ENCODE results near the gene RPP40.

DNA sequence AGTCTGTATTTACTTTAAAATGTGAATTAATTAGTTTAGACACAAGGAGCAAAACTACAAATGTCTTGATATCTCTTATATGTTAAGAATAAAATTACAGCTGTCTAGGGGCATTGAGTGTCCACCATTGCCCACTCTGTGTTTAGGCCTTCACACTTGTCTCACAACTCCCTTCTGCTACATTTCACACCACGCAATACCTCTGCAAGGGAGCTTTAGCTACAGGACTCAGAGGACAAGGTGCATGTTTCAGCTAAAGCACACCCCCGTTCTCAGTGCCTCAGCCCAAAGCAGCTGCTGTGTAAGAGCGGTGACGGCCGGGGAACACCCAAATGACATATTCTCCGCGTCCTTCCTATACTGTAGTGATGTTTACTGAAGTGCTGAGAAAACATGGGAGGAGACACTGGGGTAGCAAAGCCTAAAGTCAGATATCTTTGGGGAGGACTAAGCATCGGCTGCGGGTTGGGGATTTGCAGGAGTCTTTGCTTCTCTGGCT lies 1.8 kb downstream of the SLC22A23 start:
- PRO-cap: unidirectional peak, plus-strand start at position 224 of the sequence; bidirectional peak, plus-strand start at position 365 of the sequence, minus-strand start at position 274 of the sequence

DNA sequence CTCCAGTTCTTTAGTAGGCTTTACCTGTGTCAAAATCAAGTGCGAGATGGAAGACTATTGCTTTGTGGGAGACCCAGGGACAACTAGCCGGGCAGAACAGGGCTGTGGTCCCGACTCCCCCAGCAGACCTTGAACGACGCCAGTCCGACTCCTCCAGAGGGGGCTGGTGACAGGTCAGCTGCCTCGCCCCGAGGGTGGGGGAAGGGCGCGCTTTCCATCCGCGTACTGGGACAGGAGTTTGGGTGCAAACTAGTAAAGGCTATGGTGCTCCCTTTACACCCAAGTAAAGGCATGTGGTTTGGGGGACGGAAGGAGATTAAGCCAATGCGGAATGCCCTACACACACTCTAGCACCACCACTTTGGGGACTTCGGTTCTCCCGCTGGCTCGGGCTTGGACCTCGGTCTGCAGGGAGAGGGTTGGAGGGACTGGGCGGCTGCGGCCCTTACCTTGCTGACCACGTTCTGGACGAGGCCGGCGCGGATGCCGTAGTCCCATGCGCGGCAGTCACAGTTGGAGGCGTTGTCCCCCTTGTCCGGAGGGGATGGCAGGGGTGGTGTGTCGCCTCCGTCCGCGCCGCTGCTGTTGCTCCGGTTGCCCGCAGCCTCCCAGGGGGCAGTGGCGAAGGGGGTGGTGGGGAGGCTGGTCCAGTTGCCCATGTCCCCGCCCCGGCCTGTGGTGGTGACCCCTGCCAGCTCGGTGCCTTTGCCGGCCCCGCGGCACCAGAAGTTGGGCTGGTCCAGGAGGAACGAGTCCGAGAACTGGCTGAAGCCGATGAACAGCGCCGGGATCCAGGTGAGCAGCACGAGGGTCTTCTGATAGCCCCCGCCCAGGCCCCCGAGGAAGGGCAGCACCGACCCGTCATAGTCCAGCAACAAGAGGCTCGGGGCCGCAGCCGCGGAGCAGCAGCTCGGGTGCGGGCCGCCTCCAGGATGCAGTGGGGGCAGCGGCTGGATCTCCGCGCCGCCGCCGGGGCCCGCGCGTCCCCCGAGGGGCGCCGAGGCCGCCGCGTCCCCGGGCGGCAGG lies 1.1 kb downstream of the SLC22A23 start:
- PRO-cap: bidirectional peak, plus-strand start at position 877 of the sequence, minus-strand start at position 581 of the sequence

DNA sequence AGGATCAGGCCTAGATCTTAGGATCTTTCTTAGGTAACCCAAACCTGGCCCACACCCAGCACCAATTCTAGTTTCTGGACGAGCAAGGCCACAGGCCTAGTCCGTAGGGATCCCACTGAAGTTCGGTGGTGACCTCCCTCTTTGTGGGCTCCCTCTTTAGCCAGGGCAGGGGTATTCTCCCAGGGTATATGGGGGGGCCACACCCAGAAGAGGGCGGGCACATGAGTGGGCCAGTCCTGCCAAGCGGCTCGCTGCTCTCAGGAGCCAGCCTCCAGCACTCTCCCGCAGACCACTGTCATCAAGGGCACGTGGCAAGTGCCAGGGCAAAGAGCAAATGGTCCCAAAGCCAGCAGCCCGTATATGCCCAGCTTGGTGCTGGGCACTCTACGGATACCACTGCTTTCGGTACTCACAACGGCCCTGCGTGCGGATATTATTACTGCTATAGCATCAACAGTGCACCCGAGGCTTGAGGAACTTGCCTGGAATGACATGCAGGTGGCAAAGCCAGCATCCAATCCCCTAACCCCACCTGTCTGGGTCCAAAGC lies 6.4 kb downstream of the PXDC1 start:
- PRO-cap: no peak

DNA sequence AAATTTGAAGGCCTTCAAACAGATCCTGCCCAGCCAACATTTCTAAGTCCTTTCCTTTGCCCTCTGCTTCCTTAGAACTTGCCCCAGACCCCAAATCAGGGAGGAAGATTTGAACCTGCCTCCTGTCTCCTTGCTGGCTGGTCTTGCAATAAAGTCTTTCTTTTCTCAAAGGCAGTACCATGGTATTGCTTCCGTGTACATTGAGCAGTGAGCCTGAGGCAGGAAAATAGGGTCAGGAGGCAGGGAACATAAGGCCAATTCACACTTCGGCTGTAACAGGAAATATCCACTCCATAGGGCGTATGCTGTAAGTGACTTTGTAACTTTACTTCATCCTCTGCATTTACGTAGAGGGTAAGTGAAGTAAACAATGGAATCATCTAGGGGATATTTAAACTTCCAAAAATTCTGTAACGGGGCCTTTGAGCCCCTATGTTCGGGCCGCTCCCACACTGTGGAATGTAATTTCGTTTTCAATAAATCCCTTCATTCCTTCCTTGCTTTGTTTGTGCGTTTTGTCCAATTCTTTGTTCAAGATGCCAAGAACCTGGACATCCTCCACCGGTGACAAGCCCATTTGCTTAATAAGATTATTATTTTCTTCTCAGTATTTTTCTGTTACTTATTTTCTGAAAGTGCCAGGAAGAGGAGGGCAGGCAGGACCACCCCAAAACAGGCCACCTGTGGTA lies 2.0 kb upstream of the PXDC1 start:
- PRO-cap: no peak

- PRO-cap: no peak
These were observed 38.9 kb upstream of the PXDC1 start for GRCh38 chr6:3790455-3790694.

DNA sequence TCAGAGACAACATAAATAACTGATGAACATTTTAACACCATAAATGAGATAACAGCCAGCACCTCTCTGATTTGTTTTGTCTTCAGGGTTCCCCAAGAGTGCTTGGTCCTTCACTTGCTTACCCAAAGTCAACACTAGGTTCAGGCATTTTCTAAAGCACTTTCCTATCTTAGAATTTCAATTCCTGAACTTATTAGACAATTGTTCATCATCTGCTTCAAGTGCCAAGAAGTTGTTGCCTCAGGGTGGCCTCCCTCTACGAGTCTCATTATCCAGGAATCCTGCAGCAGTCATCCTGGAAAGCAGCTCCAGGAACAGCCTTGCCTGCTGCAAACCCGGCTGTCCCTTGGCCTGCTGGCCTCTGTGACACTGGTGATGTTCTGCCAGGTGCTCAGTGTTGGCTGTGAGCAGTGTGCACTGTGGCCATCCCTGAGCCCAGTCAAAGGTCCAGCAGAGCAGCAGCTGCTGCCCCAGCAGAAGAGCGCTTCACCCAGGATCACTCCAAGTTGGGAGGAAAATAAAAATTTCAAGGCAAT lies 7.6 kb upstream of the FAM50B start:
- PRO-cap: no peak

GRCh38 chr6:3848417-3848764 lies 782 bp upstream of the FAM50B start:
- PRO-cap: no peak

DNA sequence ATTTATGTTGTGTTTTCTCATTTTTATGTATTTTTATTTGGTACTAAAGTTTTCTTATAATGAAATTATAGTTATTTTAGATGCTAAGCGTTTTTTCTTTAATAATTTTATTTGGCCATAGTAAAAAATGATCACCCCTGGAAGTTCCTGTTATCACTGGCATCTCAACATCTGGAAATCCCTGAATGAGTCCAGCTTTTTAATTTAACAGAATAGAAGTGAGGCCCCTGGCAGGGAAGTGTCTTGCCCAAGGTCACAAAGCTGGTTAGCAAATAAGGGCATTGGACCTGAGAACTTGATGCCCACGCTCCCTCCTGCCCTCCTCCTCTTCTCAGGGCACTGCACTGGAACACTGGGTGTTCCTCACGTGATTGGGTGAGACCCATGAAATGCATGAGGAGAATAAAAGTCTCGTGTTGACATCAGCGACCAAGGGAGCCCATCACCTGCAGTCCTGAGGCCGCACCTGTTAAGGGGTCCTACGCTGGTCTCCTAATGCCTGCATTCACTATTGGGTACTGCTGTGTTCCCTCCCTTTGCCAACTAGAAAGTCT lies 7.3 kb downstream of the FAM50B start:
- PRO-cap: no peak

GRCh38 chr6:3906466-3907279 lies 57.5 kb downstream of the FAM50B start:
- PRO-cap: no peak

GRCh38 chr6:3912637-3913485 lies 63.7 kb downstream of the FAM50B start:
- PRO-cap: no peak

GRCh38 chr6:3939126-3939384 lies 82.0 kb upstream of the PRPF4B start:
- PRO-cap: no peak

- PRO-cap: no peak
These were observed 146.4 kb upstream of the ECI2 start for GRCh38 chr6:4281470-4282471.

DNA sequence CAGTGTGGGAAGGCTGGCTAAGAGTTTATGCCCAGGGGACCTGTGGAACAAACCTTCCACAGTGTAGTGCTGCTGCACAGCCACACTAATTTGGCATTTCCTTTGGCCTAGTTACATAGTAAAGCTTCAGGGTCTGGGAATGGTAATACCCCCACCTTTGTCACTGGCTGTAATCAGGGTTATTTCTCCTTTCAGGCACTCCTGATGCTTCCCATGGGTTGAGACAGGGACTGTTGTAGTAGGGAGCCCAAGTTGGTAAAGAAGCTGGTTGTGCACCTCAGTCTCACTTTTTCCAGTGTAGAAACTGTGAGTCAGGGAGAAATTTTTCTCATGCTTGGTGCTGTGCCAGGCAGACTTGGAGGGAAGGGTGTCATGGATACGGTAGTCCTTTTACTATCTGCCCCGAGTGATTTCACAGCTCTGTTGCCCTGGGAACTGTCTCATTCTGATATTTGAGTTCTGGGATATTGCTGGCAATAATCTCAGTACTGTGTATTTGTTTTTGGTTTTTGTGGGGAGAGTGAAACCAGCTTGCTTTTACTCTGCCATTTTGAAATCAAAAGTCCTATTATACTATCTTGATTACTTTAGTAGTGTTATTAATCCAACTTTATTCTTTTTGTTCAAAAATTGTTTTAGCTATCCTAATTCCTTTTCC lies 178.0 kb upstream of the ECI2 start:
- PRO-cap: no peak

DNA sequence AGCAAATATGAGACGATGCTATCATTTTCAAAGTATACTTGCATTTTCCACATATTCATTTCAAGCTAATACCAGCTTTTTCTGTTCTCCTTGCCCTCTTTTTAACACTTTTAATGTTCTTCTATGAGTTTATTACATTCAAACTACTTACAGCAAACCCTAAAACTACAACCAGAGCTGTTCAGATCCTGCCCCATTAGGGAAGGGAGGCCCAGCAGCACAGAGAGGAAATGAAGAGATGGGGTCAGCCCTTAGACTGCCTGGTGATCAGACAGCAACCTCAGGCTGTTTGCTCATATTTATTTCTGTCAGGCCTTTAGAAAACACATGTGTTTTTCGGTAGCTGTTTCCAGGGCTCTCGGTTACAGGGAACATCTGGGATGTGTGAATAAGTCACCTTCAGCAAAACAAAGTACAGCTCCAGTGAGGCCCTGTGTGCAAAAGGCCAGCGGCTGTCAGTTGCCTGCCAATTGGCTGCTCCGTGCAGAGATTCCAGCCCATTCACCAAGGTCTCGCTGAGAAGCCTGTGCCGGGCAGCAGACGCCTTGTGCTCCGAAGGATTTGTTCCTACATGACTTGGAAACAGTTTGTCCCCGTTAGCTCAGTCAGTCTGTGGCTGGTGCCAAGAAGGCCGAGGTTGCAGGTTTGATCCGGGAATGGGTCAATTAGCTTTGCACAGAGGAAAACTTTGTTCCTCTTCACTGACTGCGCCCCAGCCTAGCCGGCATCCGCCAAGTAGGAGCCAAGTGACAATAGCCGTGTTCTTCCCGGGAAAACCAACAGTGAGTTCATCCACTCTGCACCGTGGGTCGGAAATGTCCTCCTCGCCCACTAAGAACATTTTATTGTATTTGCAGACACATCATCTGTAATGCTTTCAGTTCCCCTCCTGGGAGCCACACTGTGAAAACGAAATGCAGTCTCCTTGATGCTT lies 315.6 kb upstream of the CDYL start:
- PRO-cap: no peak

- PRO-cap: no peak
These were observed 165.8 kb upstream of the CDYL start for GRCh38 chr6:4610344-4610913.

GRCh38 chr6:4792976-4793569 lies 16.9 kb downstream of the CDYL start:
- PRO-cap: no peak

GRCh38 chr6:4846719-4847165 lies 70.5 kb downstream of the CDYL start:
- PRO-cap: no peak

DNA sequence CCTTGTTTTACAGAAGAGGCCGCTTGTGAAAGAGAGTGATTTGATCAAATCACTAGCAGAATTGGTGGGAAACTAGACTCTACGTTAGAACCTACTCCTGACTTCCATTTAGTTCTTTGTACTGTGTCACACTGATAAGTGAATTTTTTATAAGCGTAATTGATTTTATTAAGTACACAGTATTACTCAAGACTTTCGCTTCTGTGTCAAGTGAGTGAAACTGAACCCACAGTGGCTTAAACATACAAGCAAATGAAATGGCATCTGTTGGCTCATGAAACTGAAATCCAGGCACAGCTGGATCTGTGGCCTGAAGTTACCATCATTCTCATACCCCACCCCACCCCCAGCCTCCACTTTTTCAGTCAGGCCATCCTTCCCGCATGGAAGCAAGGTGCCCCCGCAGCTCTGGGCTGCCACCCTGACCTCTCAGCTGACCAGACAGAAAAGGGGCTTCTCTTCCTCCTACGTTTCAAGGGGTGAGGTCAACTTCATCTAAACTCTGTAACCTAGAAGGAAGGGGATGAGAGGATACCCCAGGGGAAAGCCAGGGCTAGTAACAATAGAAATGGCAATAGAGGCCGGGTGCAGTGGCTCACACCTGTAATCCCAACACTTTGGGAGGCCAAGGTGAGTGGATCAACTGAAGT lies 102.2 kb downstream of the RPP40 start:
- PRO-cap: no peak

DNA sequence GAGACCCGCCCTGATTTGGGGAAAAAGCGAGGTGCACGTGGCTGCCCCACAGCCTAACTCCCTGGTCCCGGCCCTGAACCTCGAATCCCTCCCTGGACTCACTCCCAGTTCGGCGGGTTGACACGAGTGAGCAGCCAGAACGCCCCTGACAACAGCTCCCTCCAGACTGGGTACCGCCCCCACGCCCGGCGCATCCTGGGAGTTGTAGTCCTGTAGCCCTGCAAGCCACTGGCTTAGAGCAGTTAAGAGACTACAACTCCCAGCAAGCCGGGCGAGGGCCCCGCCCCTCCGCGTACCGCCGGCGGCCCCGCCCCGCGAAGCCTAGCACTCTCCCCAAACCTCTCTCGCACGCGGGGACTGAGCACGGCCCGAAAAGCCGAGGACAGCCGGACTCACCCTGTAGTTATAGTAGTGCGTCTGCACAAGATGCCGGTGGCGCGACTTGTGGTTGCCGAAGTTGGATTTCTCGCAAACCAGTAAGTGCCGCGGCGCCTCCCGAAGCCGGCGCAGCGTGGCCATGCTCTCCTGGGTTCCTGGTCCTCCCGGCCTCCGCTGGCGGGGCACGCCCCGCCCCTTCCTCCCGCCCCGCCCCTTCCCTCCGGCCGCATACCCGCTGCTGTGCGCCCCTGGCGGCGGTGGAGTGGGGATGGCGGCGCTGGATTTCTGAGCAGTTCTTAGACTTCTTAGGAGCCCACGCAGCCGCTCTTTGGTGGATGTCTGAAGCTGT lies at the start of gene RPP40:
Gene RPP40, minus strand, starts transcription at position 554 of the 727 bp plus-strand sequence.
- PRO-cap: bidirectional peak, plus-strand start at position 635 of the sequence, minus-strand start at position 550 of the sequence

DNA sequence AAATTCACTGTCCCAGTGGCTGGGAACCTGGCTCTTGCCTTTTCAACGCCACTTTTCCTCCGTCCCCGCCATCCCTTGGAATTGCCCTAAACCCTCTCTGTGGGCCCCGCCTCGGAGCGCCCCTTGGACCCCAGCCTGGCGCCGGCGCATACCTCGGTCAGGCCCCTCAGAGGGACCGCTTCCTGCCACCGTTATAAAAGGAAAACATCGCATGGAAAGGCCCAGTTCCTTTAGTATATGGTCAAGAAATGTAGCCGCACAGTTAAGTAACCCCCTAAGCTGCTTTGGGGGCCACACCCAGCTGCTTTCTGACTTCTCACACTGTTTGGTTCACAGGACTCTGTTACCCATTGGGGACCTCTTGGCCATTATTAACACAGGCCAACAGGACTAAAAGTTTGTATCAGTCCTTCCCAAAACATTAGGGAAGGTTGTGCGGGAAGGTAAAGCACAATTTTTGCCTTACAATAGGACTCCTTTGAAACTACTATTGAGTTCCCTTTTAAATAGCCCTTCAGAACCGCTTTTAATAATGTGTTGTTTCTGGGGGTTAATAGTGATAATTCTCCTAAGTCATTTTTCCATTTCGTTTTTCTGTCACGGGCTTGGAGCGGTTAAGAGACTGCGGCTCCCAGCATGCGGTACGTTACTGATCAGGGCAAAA lies 506 bp upstream of the RPP40 start:
- PRO-cap: no peak

Measured in ileum (tissue), 1 donor.